ENCODE measurements around a stretch of chr18.

DNA sequence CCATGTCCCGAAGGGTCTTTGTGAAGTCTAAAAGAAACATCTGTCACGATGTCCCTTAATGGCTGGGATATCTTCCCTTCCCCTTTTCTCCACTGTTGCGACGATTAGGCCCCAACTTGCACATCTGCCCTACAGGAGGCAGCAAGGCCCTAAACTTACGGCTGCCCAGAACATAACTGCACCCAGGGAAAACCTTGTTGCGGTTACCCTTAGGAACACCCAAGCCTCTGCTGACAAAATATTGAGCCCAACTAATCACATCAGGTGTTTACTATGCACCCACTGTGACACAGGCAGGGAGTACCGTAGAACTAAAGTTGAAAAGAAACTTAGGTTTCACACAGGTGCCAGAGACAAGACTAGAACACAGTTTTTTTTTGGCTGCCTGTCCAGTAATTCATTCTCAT lies 1.3 kb upstream of the SMAD2 start:
- RRBS: no CpG with 5 or more reads among the region's 7 CpGs

DNA sequence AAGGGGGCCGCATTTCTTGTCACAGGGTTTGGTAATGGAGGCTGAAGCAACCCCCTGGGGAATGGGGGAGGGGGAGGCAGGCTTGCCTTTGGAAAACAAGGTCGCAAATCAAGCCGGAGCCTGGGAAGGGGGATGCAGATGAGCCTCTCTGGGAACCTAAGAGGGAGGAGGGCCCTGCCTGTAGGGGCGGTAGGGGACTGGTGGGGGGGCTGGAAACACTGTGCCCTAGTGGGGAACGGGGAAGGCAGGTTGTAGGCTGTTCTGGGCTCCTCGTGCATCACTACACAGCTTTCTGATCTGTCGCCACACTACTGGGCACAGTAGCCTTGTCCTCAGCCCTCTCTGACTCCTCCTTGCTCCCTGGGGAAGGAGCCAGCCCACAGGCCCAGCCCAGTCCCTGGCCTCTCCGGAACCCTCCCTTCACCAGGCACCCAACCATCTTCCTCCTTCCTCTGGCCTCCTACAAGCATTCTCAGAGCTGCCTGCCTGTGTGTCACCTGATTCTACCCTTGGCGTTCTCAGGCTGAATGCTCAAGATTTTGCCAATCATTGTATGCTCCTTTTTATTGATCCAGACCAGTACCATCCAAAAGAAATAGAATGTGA lies 170.4 kb upstream of the SMAD2 start:
- RRBS: no CpG with 5 or more reads among the region's 9 CpGs

- RRBS: 46% methylated on average over 2 of the region's 15 CpGs
Observed at GRCh38 chr18:48139148-48140265, 209.0 kb upstream of the SMAD2 start.

GRCh38 chr18:48446531-48446910 lies 37.3 kb upstream of the ZBTB7C start:
- RRBS: no CpG with 5 or more reads among the region's 17 CpGs

DNA sequence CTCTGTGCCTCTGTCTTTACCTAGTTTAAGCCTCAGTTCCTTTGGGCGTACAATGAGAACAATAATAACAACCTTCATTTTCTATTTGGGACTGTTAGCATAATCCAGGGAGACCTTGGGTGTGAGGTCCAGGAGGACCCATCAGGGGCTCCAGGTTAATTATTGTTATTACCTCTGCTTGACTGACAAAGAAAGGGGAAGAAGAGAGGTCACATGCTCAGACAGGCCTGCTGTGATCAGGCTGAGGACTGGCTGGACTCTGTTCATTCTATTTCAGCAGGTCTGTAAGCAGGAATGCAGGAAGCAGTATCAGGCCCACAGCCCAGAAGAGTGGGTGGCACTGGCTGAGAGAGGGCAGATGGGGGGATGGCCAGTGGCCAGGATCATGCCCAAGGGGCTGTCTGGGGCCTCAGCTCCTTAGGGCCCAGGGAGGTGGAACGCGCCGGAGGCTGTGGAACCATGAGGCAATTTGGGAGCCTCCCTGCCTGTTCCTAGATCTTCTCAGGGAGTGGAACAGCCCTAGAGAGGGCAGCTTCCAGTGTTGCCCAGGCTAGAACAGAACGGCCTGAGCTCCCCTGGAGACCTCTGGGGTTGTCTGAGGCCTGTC lies 43.7 kb upstream of the ZBTB7C start:
- RRBS: no CpG with 5 or more reads among the region's 5 CpGs

- RRBS: no CpG with 5 or more reads among the region's 9 CpGs
Observed at GRCh38 chr18:48657297-48657954, 118.6 kb downstream of the CTIF start.

DNA sequence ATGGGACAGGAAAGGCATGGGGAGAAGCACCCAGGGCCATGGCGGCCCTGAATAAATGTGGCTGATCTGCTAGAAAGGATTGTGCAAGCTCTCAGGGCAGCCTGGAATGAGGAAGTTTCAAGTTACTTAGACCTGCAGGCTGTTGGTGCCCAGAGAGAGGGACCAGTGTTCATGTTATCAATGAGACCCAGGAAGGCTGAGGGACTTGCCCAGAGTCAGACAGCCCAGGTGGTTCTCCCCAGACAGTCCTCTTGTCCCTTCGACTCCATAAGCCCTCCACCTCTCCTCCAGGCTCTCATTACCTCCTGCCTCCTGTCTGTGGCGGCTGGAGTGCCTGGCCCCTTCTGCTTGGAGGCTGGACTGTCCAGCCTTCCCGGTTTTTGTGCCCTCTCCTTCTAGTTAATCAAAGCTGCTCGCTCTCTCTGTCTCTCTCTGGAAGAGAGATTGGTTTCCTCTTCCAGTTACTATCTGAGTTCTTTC lies 123.4 kb downstream of the CTIF start:
- RRBS: no CpG with 5 or more reads among the region's 5 CpGs

DNA sequence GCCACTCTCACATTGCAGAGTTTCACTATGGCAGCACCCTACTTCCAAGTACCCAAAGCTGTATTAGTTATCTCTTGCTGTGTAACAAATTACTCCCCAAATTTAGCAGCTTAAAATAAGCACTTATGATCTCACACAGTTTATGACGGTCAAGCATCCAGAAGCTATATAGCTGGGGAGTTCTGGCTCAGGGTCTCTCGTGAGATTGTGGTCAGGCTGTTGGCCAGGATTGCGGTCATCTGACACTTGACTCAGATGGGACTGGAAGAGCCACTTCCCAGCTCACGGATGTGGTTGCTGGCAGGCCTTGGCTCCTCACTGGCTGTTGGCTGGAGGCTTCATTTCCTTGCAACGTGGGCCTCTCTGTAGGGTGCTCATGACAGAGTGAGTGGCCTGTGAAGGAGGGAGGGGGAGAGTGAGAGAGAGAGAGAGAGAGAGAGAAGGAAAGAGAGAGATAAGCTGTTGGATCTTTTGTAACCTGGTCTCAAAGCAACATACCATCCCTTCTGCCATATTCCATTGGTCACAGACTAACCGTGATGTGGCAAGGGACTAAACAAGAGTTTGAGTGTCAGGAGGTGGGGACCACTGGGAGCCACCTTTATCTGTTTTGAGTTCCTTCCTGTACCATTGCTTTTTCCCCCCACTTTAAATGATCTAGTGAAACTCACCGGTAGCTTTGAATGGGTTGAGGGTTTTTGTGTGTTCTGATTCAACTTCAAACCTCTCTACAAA lies 189.7 kb downstream of the CTIF start:
- RRBS: no CpG with 5 or more reads among the region's 7 CpGs

DNA sequence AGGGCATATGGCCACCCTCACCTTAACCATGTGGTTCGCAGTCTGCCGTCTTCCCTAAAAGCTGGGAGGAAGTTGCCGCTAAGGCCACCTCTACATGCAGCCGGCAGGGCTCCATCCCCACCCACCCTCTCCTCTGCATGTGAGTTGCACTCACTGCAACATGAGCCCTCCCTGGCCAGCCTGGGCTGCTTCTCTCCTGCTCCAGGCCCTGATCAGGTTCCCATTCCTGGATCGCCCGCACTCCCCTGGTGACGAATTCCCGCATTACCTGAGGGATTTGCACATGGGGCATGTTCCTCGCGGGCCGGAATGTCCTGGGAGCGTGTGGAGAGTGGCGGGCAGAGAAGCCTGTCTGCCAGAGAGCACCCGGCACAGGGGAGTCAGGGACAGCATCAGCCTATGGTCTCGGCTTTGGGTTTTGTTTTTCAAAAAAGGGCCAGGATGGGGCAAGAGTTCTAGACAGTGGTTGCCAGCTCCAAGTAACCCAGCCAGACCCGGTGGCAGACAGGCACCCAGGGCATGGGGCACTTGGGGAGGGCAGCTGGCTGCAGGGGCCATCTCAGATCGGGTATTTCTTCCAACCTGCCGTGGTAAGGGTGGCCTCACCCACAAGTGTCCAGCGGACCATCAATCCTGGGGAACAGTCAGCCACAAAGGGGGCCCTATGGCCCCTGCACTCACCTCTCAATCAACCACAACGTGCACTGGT lies 187.8 kb downstream of the SMAD7 start:
- RRBS: 100% methylated on average over 4 of the region's 20 CpGs

DNA sequence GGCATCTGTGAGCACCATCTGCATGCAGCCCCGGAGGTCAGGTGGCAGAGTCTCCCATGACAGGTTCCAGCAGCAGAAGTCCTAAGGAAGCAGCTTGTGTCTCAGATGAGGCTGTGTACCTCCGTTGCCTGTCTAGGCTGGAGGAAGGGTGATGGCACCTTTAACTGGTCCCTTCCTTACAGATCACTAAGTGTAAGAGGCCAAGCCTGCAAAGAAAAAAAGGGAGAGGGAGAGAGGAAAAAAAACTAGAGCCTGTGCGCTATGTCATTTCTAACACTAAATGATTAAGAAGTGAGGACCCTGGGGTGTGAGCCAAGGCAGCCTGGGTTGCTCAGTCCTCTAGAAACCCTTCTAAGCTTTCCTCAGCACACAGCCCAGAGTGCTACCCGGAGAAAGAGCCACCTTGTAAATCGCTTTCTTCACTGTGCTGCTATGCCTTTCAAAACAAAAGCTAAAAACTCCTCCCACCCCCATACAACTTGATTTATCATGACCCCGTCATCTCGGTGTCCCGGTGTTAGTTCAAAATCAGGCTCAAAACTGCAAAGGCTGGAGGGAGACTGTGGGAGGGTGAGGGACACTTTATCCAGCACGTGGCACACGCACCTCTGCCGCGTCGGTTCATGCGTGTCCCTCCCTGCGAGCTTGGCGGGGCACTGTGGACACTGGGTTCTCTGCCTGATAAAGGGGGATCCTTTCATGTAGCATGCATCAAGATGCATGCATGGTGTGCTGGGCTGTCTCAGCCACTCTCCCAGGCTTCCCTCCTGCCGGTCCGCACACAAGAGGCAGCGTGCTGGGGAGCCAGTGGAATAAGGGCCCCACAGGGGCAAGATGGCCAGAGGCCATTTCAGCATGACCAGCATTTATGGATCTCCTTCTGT lies 170.6 kb downstream of the SMAD7 start:
- RRBS: 76% methylated on average over 3 of the region's 19 CpGs

DNA sequence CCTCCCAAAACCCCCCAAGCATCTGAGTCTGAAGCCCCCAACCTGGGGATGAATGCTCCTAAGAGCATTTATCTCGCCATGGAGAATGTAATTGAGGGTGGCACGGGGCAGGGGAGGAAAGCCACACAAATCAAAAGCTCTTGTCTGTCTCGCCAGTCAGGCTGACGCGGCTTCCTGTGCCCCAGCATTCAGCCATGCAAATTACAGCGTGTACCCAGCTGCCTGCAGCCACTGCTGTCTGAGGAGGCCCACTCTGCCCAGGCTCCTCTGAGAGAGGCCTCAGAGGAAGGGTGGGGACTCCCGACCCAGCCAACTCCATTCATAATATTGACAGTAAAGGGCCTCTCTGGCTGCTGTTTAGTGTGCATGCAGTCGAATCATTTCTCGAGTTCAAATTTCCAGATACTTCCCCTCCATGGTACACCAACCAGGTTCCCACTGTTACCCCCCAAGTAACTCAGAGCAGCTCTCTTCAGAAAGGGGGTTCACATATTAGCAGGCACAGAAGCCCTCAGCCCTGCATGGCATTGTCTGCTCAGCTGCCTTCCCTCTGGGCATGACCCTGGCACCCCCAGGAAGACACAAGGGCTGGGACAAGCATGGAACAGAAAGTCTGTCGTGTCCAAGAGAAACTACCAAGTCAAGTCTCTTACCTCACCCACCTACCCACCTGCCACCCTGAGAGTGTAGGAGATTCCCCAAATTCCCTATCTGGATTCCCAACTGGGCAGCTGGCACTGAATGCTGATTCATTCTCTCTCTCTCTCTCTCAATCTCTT lies 21.8 kb downstream of the SMAD7 start:
- RRBS: no CpG with 5 or more reads among the region's 10 CpGs

- RRBS: no CpG with 5 or more reads among the region's 13 CpGs
Observed at GRCh38 chr18:48937285-48938390, 13.1 kb downstream of the SMAD7 start.

- RRBS: no CpG with 5 or more reads among the region's 18 CpGs
Observed at GRCh38 chr18:48942236-48943133, 8.3 kb downstream of the SMAD7 start.

GRCh38 chr18:48950759-48950951 lies 110 bp downstream of the SMAD7 start:
- RRBS: no CpG with 5 or more reads among the region's 14 CpGs

GRCh38 chr18:48957691-48958216 lies 7.0 kb upstream of the SMAD7 start:
- RRBS: no CpG with 5 or more reads among the region's 3 CpGs

GRCh38 chr18:49021327-49022034 lies 70.7 kb upstream of the SMAD7 start:
- RRBS: 55% methylated on average over 2 of the region's 17 CpGs

DNA sequence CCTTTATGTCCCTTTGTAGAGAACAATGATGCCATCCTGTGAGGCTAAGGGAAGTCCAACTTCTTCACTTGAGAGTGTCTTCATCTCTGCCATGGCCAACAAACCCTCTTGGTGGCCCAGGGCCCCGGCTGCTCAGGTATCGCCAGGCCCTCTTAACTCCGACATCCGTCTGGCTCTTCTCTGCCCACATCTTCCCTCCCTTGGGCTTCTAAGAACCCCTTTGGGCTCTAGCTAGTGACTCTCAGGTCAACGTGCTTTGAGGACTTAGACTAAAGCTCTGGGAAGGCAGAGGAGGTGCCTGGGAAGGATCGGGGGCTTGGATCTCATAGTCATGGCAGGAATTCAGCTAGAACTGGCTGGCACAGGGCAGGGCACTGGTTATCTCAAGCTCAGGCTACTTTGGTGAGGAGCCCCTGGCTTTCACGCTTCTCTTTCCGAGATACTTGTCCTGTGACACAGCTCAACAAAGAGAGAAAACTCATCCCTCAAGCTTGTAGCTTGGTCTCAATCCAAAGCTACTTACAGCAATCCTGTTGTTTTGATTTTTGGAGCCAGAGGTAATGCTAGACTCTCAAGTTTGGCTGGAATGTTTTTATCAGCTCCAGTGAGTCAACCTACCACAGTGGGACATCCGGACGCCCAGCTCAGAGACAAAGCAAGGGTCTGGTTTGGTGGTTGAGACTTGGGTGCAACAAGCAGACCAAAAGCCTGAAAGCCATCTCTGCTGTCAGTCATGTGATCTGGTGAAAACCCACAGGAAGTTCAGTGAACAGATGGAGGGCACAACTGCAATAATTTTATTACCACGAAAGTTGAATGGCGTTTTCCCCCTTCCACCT lies 102.0 kb upstream of the SMAD7 start:
- RRBS: no CpG with 5 or more reads among the region's 12 CpGs

DNA sequence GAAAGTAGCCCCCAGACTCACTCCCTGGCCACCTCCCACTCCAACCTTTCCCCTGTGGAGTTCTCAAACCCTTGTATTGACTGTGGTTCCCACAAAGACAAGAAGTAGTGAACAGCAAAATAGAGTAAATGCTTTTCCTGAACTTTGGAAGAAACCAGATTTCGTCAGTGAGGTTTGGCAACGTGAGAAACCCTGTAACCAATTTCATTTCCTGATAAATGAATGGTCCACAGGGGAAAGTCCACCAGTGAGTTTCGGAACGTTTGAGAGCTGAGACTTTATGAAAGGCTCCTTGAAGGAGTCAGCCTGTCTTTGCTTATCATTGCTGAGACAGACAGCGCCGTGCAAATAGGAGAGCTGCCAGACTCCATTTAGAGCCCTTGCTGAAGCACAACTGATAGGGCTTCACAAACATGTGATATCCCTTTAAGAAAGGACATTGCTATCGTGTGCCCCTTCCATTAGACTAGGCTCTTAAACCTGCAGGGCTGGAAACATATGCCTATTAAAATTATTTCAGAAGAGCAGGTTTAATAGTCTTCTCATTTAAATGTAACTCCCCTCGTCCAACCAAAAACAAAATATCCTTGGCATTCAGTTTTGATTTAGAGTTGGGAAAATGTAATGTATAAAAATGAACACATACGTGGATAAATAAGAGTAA lies 121.8 kb upstream of the SMAD7 start:
- RRBS: no CpG with 5 or more reads among the region's 9 CpGs

- RRBS: no CpG with 5 or more reads among the region's 6 CpGs
Observed at GRCh38 chr18:49093996-49094687, 143.4 kb upstream of the SMAD7 start.

DNA sequence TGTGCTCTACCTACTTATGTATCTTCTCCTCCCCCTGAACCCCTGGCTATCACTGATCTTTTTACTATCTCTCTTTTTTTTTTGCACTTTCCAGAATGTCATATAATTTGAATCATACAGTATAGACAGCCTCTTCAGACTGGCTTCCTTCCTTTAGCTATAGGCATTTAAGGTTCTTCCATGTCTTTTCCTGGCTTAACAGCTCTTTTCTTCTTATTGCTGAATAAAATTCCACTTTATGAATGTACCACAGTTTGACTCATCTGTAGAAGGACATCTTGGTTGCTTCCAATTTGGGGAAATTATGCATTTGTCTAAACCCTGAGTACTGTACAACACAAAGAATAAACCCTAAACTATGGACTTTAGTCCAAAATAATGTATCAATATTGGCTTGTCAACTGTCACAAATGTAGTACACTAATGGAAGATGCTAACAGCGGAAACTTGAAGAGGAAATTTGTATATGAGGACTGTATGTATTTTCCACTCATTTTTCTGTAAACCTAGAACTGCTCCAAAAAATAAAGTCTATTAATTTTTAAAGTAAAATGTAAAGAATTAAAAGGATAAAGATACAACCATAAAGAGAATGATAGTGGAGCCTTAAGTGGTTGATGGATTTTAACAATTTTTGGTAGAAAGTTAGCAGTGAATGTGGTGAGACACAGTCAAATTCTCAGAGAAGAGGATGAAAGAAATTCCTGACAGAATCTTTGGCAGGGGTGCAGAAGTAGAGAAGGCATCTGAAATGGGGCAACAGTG lies 143.6 kb downstream of the DYM start:
- RRBS: no CpG with 5 or more reads among the region's 1 CpG

Data from CMK (cell line).